ENCODE data around the genes ENPP4, ADGRF4 and C6orf141.

DNA sequence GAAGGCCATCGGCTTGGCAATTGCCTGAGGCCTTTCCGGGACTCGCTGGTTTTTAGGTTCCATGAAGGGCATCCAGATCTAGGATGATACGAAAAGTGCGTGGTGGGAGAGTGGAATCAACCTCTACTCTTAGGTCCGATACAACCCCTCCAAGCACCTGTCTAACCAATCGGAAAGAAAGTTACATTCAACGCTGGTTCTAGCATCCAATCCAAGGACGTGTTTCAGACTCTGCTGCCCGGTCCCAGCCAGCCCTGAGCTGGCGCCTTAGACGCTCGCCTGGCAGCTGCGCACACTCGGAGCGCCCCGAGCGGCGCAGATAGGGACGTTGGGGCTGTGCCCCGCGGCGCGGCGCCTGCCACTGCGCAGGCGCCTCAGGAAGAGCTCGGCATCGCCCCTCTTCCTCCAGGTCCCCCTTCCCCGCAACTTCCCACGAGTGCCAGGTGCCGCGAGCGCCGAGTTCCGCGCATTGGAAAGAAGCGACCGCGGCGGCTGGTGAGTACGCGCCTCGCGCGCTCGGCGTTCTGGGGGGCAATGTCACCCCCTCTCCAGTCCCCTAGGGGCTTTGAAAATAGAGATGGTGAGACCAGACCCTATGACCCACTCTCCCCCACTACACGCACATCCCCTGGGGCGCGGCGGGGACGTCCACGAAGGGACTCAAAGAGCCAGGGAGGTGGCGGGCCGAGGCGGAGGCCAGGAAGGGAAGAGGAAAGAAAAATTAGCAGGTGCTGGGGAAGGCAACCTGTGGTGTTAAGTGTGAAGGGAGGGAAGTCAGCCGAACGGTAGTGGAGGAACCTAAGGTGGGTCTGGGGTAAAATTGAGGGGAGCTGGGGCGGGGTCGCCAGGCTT is at the start of gene ENPP4:
TSS of gene ENPP4 (plus strand) at position 295 of the 852 bp plus-strand sequence.
- RRBS, result 8% methylated on average over 2 of the region's 61 CpGs

DNA sequence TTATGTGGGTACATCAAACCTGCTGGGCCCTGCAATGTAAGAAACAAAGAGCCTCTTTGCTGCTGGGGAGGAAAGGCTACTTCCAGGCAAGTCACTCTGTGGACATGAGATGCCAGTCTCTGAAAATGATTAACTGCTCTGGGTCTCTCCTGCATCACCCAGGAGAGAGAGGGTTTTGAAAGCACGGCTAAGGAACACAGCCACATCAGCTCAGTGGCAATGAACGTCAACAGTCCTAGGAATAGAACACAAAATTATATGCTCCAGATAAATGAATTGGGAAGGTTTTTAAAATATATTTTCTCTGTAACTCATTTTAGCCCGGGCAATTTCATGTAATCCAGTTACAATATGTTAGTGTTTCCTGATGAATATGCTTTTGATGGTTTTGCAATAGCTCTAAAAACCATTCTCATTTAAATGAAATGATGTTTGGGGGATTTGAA is 112.0 kb downstream of the RCAN2 start:
- RRBS, result no CpG with 5 or more reads among the region's 3 CpGs

DNA sequence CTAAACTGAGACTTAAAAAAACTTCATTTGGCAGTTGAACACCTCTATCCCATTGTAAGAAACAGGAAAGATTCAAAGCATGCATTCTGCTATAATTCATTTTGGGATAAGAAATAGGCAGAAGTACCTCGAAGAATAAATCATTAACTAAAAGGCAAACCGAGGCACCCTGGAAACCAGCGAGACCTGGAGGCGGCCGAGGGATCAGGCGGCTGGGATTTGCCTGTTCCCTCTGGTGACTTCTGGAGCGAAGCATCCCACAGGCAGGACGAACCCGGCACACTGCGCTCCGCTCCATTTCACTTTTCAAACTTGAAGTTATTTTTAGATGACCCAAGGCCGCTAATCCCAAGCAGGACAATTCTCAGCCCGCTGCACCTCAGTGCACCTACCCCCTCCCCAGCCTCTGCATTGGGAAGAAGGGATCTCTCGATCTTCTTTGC is 920 bp downstream of the RCAN2 start:
- RRBS, result no CpG with 5 or more reads among the region's 14 CpGs

DNA sequence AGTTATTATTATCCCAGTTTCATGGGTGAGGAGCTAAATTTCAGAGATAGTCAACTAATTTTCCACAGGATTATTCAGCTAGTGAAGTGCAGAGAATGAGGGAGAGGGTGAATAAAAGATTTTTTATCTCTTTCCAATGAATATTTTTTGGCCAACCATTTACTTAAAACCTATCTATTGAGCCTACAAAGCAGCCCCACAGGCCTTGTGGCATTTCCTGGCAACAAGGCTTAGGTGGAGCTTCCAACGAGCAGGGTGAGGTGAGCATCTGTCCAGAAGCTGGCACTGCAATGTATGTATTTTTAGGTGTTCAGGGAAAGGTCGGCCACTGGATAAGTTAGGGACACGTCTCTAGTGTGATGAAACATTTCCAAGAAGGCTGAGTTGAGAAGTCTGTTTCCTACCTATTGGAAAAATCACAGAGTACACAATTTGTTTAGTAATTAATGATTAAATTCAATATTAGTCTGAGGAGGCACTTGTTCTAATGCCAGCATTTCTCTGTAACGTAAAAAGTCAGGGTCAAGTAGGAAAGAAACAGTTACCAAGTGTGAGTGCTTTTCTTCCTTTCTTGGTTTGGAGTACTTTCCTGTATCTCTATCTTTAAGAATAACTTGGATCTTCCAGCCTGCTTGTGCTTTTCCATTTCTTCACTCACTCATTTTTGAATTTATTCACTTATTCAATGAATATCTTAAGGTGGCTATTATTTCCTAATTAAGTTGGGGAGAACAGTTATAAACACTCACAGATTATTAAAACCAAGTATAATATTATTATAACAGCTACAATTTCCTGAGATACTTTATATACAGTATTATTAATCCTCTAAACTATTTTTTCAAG is 17.9 kb upstream of the RCAN2 start:
- RRBS, result no CpG with 5 or more reads among the region's 4 CpGs

DNA sequence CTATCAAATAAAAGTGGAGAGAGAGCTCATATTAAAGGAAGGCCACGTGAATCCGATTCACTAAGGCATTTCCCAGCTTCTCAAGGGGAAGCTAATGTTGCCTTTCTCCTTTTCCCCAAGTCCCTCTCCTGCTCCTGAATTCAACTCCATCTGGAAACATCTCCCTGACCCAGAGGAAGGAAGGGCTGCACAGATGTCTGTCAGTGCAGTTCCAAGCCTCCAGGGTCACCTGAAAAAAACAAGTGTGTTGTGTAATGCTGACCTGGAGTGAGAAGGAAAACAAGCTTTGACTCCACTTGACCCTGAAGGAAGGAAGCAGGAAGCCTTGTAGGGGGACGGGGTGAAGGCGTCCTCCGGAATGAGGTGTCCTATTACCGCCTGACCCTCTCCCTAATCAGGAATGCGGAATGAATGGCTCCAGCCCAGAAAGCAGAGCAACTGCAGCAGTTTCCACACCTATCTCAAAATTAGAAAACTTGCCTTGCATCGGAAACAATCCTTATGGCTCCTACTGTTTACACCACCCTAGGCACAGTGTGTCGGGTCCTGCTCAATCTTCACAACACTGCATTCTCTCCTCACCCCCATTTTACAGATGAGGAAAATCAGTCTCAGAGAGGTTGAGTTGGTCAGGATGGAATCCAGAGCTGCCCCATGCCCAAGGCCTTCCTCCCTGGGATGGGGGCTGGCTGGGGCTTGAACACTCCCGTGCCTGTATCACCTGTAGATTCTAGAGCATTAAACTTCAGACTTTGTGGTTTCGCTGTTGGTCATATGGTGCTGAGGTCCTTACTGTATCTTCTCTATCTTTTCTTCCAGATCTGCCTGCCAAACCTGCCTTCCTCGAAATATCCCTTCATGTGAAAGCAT is 14.1 kb upstream of the ADGRF5 start:
- RRBS, result no CpG with 5 or more reads among the region's 12 CpGs

- RRBS, result no CpG with 5 or more reads among the region's 2 CpGs
These were observed 30.5 kb upstream of the ADGRF5 start for GRCh38 chr6:46952273-46952542.

- RRBS, result no CpG with 5 or more reads among the region's 14 CpGs
These were observed 63.0 kb upstream of the CD2AP start for GRCh38 chr6:47414415-47415212.

DNA sequence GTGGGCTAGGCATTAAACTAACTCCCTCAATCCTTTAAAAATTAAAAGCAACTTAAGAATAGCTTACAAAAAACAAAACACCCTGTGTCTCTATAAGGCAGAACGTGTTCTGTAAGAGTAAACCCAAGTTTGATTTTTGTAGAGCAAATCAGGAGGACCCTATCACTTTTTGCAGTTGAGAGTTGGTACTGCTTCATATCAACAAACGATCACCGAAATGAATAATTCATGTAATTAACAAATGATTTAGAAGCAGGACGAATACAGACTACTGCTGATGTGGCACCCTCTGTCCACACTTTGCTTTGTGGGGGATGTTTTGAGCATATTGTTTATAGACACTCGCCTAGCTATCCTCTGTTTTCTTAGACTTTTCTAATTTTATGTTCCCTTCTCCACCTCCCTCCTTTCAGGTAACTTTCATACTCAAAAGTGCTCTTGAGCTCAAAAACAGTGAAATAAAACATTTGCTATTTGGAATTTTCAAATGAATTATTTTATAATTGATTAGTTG is 1.5 kb downstream of the CD2AP start:
- RRBS, result no CpG with 5 or more reads among the region's 5 CpGs

- RRBS, result no CpG with 5 or more reads among the region's 3 CpGs
These were observed 89.7 kb downstream of the CD2AP start for GRCh38 chr6:47567020-47567929.

DNA sequence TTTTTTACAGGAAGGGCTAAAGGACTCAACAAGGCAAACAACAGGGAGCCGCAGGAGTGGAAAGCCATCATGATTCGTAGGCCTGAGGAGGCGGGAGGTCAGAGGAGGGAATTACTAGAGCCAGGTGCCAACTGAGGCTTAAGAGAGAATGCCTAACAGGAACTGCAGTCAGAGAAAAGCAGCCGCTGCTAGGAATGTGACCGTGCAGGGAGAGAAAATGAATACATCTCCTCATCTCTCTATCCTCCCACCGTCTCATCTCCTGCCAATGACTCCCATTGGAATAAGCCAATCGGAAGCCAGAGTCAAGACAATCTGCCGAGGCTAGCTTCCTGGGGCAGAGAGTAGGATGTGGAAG is 34.5 kb upstream of the ADGRF4 start:
- RRBS, result no CpG with 5 or more reads among the region's 8 CpGs

GRCh38 chr6:47669879-47670534 is 28.4 kb upstream of the ADGRF4 start:
- RRBS, result no CpG with 5 or more reads among the region's 5 CpGs

DNA sequence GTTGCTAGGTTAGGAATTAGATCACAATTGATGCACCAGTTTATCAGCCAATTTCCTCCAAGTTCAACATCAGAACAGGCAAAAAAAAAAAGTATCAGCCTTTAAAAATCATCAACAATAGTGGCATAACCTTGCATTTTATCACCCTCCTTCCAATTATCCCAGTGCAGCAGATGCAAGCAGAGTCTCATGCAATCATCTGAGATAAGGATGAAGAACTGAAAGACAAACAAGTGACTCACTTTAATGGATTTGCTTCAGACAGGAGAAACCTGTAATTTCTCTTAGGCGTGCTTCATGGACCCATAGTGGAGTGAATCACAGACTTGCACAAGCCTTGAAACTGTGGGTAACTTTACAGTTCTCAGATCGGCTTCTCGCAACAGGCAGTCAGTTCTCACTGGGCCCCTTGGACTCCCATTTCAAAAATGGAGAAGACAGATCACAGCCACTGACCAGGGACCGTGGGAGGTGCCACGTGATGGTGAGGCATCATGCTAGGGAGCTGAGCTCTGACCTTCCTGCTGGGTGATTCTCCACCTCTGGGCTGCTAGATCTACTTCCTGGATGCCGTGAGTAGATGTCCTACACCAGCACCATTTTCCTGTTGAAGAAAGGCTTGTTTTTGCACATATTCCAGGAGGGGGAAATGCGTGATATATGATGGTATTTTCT is at the start of gene ADGRF4:
TSS of gene ADGRF4 (plus strand) at position 358 of the 675 bp plus-strand sequence.
- RRBS, result no CpG with 5 or more reads among the region's 7 CpGs

- RRBS, result no CpG with 5 or more reads among the region's 4 CpGs
These were observed 1.8 kb downstream of the ADGRF4 start for GRCh38 chr6:47700173-47700518.

DNA sequence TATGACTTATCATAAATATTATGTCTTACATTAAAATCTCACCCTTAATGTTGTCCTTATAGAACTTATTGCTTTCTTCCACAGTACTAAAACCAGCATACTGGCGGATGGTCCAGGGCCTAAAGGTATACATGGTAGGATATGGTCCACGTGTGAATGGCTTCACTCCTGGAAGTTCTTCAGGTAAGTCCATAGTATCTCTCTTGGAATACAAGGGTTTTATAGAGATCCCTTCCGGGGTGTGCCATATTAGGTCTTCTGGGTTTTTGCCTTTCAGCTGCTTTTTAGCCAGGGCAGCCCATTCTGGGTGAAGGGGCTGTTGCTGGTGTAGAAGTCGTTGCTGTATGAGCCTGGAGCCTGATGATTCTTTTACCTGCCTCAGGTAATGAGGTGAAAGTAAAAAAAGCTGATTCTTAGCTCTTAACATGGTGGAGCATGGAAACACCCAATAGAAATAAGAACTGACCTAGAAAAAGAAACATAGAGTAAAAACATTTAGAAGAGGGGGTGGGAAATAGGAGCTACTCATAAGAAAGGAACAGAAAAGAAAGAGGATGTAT is 3.9 kb downstream of the MMUT start:
- RRBS, result no CpG with 5 or more reads among the region's 4 CpGs

DNA sequence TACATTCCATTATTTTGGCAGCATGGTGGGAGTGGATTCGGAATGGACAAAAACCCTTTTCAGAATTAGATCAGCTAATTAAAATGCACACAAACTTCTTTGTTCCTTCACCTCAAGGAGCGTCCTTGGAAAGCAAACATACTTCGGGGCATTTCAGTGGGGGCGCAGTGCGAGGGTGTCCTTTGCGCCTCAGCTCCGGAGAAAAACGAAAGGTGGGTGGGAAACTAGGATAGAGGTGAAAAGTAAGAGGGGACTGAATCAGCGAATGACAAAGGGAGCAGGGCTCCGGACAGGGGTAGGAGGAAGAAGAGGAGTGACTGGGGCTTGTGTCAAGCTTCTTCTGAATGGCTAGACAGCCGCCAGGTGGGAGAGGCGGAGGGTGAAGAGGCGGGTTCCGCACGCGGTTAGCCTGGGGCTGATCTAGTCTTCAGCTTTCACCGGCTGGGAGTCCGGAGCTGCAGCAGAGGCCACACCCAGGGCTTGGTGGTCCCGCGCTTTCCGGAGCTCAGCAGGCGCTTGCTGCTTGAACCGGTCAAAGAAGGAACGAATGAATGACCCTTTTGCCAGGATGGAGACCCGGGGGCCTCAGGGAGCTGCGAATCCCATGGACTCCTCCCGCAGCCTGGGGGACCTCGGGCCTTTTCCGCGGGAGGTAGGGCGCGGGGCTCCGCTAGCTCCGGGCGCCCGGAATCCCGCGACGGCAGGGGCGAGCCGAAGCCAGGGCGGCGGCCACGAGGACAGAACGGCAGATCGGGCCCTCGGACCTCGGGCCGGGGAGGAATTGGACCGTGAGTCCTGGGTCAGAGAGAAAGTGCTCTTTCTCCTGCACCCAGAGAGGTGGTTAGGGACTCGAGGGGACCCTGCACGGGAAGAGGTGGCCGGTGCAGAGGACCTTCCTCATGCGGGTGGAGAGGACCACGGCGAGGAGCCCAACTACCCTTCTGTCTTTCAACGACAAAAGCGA is at the start of gene C6orf141:
TSS of gene C6orf141 (plus strand) at position 423 of the 964 bp plus-strand sequence.
- RRBS, result 7% methylated on average over 29 of the region's 58 CpGs

- RRBS, result no CpG with 5 or more reads among the region's 2 CpGs
These were observed 23.7 kb downstream of the TFAP2B start for GRCh38 chr6:50842386-50842705.

- RRBS, result no CpG with 5 or more reads among the region's 6 CpGs
These were observed 206.9 kb downstream of the TFAP2B start for GRCh38 chr6:51025584-51025999.

GRCh38 chr6:51317591-51318039 is 498.9 kb downstream of the TFAP2B start:
- RRBS, result no CpG with 5 or more reads among the region's 4 CpGs

DNA sequence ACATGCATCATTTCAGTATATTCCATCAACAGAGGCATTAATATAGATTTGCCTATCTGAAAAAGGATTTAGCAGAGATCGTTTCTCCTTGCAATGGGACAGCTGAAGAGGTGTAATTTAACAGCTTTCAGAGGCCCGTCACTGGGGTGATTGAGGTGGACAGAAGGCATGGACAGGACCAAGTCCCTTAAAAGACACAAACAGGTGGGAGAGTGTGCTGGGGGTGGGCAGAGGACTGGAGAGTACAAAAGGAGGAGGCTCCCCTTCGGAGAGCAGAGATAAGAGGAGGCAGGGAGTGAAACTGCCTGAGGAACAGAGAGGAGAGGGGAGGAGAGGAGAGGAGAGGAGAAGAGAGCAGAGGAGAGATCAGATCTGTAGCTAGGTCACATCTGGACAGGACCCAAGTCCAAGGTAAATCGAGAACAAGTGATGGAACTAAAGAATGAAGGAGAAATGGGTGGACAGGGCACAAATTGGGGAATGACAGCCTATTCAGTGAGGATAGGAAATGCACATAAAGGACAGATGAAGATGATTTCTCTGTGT is 48.7 kb upstream of the PKHD1 start:
- RRBS, result no CpG with 5 or more reads among the region's 4 CpGs

Measured in OVCAR3 (cell line).